SJCRH30 (cell line): ENCODE measurements around the gene PCDHA3.

GRCh38 chr5:140205683-140206389, 30.8 kb downstream of the CYSTM1 start:
- RAMPAGE, long total RNA = no peak

GRCh38 chr5:140228074-140229032, 53.4 kb downstream of the CYSTM1 start:
- RAMPAGE, long total RNA = no peak

GRCh38 chr5:140250282-140250613, 52.7 kb downstream of the PFDN1 start:
- RAMPAGE, long total RNA = no peak

- RAMPAGE, long total RNA = no peak
Measured at GRCh38 chr5:140280461-140281192, 22.3 kb downstream of the PFDN1 start.

- RAMPAGE, long total RNA = no peak
Measured at GRCh38 chr5:140332786-140333258, 13.6 kb downstream of the HBEGF start.

- RAMPAGE, long total RNA = no peak
Measured at GRCh38 chr5:140347502-140347779, 1.0 kb upstream of the HBEGF start.

- RAMPAGE, long total RNA = no peak
Measured at GRCh38 chr5:140374598-140375265, 14.7 kb downstream of the SLC4A9 start.

DNA sequence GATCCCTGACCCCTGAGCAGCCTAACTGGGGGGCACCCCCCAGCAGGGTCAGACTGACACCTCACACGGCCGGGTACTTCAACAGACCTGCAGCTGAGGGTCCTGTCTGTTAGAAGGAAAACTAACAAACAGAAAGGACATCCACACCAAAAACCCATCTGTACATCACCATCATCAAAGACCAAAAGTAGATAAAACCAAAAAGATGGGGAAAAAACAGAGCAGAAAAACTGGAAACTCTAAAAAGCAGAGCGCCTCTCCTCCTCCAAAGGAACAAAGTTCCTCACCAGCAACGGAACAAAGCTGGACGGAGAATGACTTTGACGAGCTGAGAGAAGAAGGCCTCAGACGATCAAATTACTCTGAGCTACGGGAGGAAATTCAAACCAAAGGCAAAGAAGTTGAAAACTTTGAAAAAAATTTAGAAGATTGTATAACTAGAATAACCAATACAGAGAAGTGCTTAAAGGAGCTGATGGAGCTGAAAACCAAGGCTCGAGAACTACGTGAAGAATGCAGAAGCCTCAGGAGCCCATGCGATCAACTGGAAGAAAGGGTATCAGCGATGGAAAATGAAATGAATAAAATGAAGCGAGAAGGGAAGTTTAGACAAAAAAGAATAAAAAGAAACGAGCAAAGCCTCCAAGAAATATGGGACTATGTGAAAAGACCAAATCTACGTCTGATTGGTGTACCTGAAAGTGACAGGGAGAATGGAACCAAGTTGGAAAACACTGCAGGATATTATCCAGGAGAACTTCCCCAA, 31.6 kb upstream of the EIF4EBP3 start:
- RAMPAGE, long total RNA = no peak

- RAMPAGE, long total RNA = no peak
Measured at GRCh38 chr5:140550566-140551498, 3.4 kb downstream of the EIF4EBP3 start.

GRCh38 chr5:140556384-140556924, 819 bp downstream of the SRA1 start:
- RAMPAGE, long total RNA = no peak

GRCh38 chr5:140560175-140560756, 3.0 kb upstream of the SRA1 start:
- RAMPAGE, long total RNA = no peak

DNA sequence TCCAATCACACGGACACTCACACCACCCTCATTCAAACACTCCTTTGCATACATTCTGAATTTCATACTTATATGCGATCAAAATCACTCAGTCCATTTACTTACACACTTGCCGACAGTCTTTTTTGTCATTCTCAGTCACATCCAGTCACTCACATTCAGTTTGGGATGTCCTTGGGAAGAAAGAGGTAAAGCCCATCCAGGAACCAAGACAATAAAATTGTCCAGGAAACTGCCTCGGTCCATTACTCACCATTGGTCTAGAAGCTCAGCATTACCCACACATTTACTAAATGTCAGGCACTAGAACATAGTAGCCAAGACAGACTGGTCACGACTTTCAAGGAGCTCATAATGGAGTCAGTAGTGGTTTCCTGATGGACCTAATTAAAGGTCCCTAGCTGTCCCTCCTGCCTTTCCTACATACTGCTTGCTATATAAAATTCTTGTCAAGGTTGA, 589 bp downstream of the SLC35A4 start:
- RAMPAGE, long total RNA = no peak

DNA sequence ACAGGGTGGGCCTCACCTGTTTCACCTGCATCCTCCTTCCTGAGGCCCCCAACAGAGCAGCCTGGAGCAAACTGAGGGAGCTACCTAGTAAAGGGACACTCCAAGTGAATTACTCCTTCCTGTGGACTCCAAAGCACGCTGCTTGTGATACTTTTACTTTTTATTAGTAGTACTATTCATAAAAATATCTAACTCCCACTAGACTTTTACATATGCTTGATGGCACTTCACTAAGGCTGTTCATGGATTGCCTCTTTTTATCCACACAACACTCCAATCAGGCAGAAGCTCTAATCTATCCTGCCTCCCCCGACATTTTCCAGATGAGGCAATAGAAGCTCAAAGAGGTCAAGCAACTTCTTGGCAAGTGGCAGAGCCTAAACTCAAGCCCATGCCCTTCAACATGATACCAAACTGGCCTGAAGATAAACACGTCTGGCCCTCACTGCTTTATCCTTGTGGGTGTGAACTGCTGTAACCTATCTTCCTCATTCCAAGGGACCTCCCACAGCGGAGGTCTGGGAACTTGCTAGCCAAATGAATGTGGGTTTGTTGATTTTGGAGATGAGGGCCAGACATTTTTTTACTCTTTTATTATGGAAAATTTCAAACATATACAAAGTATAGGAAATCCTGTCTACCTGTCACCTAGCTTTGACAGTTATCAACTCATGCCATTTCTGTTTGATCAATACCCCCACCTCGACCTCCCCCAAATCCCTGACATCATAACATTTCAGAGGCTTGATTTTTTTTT, 9.5 kb downstream of the SLC35A4 start:
- RAMPAGE, long total RNA = no peak

DNA sequence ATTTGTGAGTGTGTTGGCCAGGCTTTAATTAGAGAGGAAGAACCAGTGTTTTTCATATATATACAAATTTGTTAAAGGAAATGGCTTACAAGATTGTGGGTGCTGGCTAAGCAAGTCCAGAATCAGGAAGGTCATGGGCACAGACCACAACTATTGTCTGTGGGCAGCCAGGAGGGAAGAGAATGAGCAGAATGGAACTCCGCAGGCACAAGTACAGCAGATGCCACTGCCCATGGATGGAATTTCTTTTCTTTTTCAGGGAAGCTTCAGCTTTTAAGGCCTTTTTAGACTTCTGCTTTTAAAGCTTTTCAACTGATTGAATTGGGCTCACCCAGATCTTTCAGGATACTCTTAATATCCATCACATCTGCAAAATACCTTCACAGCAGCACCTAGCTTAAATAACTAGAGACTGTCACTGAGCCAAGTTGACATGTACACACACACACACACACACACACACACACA, 24.6 kb downstream of the SLC35A4 start:
- RAMPAGE, long total RNA = no peak

- RAMPAGE, long total RNA = no peak
Measured at GRCh38 chr5:140630531-140631469, 2.2 kb downstream of the CD14 start.

DNA sequence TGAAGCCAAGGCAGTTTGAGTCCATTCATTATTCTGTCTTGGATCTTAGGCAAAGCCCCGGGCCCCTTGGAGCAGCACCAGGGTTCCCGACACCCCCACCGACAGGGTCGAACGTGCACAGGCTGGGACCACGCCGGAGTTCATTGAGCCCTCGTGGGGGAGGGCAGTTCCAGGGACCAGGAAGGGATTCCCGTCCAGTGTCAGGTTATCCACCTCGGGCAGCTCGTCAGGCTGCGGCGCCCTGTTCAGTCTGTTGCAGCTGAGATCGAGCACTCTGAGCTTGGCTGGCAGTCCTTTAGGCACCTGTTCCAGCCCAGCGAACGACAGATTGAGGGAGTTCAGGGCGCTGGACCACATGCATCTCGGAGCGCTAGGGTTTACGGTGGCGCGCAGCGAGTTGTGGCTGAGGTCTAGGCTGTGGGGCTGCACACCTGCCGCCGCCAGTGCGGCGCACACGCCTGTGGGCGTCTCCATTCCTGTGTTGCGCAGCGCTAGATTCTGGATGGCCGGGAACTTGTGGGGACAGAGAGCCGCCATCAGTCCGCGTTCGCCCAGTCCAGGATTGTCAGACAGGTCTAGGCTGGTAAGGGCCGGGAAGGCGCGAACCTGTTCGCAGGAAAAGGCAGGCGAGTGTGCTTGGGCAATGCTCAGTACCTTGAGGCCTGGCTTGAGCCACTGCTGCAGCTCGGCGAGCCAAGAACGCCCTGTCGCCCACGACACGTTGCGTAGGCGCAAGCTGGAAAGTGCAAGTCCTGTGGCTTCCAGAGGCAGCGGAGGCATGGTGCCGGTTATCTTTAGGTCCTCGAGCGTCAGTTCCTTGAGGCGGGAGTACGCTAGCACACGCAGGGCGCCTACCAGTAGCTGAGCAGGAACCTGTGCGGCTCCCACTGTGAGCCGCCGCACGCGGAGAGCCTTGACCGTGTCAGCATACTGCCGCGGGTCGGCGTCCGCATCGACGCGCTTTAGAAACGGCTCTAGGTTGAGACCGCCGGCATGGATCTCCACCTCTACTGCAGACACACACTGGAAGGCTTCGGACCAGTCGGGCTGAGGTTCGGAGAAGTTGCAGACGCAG, 827 bp downstream of the CD14 start:
- RAMPAGE, long total RNA = no peak

DNA sequence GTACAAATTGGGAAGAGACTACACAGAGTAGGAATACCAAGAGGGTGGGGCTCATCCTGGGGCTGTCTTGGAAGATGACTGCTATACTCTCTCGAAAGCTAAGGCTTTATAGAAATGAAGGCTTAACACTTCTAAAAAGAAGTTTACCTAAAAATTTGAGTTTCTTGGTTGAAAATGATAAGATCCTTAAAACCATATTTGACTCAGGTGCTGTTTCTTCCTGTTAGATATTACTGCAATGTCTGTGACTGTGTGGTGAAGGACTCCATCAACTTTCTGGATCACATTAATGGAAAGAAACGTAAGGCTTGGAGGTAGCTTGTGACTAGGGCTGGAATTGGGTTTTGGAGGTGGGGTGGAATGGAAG, 3.4 kb downstream of the ZMAT2 start:
- RAMPAGE, long total RNA = no peak

DNA sequence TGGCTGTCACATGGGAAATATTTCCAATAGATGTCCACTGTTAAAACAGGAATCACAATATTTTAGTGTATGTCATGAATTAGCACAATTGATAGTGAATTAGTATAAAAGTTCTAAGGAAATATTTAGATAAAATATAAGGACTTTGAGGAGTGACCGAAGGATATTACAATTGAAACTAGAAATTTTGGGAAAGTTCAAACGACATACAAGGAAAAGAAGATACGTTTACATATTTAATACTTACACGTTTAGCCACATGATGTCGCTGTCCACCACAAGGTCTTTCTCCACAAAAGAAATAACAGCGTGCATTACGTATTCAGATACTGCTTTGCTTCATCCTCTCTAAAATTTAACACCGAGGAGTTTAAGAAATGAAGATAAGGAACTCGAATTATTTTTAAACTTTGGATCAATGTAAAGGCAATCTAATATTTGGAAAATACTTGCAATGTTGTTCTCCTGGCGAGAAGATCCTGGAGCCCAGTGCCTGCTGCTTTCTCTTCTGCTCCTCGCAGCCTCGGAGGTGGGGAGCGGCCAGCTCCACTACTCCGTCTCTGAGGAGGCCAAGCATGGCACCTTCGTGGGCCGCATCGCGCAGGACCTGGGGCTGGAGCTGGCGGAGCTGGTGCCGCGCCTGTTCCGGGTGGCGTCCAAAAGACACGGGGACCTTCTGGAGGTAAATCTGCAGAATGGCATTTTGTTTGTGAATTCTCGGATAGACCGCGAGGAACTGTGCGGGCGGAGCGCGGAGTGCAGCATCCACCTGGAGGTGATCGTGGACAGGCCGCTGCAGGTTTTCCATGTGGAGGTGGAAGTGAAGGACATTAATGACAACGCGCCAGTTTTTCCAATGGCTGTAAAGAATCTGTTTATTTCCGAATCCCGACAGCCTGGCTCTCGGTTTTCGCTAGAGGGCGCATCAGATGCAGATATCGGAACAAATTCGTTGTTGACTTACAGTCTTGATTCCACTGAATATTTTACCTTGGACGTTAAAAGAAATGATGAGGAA, at the start of gene PCDHA3:
PCDHA3 (plus strand) TSS at position 314 of the 1,018 bp plus-strand sequence.
- RAMPAGE, long total RNA = no peak

DNA sequence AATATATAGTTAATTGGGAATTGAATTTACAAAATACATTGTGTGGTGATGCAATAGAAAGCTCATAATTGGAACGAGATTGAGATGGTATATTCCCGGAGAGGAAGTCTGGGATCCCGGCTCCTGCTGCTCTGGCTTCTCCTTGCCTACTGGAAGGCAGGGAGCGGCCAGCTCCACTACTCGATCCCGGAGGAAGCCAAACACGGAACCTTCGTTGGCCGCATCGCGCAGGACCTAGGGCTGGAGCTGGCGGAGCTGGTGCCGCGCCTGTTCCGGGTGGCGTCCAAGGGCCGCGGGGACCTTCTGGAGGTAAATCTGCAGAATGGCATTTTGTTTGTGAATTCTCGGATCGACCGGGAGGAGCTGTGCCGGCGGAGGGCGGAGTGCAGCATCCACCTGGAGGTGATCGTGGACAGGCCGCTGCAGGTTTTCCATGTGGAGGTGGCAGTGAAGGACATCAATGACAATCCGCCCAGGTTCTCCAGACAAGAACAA, 326 bp downstream of the PCDHA5 start:
- RAMPAGE, long total RNA = no peak

DNA sequence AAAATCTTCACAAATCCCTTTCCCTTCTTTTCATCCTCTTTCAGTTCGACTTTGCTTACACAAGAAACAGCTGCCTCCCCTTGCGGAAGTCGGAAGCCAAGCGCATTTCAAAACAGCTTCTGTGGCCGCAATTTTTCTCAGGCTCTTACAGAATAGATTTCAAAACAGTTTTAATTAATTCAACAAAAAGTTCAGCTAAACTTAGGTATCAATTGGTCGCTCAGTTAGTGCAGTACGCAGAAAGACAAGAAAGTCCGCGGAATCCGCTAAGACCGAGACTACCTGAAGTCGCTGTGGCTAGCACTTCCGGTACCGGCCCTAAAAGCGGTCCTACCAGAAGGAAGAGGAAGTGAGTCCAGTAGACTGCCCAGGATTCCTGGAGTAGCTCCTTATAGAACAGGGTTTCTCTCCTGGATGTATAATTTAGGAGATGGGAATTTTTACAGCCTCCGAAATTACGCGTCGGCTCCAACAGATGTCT, 16.7 kb upstream of the PCDHB2 start:
- RAMPAGE, long total RNA = no peak